ENCODE measurements around the genes NPM1 and FBXW11.

DNA sequence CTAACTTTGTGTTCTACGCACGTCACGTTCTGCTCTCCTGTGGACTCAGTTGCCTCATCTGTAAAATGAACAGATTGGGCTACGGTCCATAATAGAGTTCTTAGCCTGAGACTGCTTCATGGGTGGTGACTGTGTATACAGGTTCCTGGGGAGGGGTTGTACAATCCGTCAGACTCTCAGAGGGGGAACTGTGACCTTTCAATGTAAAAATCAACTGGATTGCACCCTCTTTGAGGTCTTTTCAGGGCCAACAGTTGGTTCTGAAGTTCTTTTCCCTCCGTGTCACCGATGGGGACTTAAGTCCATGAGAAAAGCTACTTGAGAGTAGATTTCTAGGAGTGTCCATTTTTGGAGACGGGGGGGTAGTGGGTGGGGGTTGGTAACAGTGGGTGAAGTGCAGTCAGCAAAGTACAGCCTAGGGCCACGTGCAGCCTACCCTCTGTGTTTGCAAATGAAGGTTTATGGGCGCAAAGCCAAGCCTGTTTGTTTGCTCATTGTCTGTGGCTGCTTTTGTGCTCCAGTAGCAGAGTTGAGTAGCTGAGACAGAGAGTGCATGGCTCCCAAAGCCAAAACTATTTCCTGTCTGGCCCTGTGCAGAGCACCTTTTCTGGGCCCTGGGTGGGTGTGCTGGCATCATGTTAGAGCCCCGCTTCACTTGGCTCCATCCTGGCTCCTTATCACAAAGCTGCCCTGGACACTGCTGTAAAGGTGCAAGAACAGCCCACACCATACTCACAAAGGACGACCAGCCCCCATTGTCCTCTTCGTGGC is 23.8 kb downstream of the LCP2 start:
- PRO-cap, result no peak
- RAMPAGE, long total RNA, 4 experiments, result no peak in any of the 4 experiments

GRCh38 chr5:170307441-170308167 is 10.0 kb upstream of the LCP2 start:
- PRO-cap, result unidirectional peak, plus-strand start at chr5:170307882; unidirectional peak, plus-strand start at chr5:170307967
- RAMPAGE, long total RNA, 4 experiments, result no peak in any of the 4 experiments

DNA sequence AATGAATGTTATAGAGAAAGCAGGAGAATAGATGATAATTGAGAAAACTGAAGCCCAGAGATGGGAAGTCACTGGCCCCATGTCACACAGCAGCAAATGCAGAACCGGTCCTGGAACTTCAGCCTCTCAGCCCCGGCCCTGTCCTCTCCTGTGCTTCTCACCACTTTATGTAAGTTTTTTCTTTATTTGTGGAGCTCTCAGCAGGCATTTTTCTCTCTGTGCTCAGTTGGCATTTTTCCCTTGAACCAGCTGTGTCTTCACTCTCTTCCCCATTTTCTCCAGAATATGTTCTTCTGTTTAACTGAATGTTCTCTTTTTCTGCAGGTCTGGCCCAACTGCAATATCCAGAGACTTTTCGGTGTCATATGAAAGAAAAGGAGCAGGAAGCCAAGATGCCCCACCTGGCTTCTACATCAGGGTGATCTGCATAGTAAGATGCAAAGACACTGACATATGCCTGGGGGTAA is 12.7 kb upstream of the LCP2 start:
- PRO-cap, result no peak
- RAMPAGE, long total RNA, 4 experiments, result no peak in any of the 4 experiments

DNA sequence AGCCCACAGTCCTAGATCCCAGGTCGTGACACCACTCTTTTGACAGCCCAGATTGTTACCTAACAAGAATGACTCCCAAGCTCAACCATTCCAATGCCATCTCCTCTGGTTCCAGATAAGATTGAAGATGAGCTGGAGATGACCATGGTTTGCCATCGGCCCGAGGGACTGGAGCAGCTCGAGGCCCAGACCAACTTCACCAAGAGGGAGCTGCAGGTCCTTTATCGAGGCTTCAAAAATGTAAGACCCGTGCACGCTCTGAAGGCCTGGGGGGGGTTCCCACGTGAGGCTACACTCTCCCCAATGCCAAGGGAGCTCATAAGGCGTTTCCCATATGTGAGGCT is 64.9 kb upstream of the GABRP start:
- PRO-cap, result no peak
- RAMPAGE, long total RNA, 4 experiments, result no peak in any of the 4 experiments

GRCh38 chr5:170745481-170746152 is 37.9 kb upstream of the GABRP start:
- PRO-cap, result unidirectional peak, minus-strand start at chr5:170745674
- RAMPAGE, long total RNA, 4 experiments, result no peak in any of the 4 experiments

DNA sequence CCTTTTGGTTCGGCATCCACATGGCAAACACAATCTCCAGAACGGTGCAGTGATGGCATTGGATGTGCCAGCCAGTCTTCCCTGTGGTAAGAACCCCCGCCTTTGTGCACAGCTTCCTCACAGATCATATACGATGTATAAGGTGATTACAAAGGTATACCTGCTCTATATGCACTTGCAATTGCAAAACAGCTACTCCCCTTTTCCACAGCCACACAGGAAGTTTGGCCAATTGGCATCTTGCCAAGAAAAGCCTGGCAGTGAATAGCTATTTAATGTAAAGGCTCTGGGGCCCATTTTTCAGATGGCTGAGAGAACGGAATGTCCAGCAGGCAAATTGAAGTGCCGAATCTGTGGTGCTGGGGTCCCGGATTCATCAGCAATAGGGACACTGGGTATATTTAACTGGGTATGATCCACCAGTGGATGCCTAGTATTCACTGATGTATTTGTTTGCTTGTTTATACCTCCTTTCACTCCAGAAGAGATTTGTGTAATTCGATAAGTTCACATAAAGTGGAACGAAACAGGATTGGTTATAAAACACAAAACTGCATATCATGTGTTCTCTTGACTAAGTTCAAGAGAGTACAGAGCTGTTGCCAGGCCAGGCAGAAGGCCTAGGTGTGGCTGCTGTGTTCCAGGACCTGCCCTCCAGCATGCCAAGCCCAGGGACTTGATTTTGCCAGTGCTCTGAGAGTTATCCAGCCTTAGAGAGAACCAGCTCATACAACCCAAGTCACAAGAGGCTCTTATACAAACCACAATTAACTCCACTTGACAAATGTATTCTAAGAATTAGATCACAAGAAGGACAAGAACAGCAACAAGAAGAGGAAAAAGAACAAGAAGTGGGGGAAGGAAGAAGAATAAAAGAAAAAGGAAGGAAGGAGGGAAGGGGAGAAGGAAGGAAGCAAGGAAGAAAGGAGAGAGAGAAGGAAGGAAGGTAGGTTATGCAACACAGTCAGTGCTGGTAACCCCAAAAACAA is 27.6 kb upstream of the GABRP start:
- PRO-cap, result no peak
- RAMPAGE, long total RNA, 4 experiments, result no peak in any of the 4 experiments

- PRO-cap, result bidirectional peak, plus-strand start at chr5:171387853, minus-strand start at chr5:171387522
- RAMPAGE, long total RNA, 4 experiments, result start-site peak on the plus strand in 4 of 4 experiments, at chr5:171387851-171387858 at its widest, 6,210 to 15,642 reads per replicate
These were observed at the start of gene NPM1 for GRCh38 chr5:171387207-171388245. Gene NPM1, plus strand, starts transcription at chr5:171387849.

GRCh38 chr5:171445744-171446229 is 26.3 kb downstream of the FGF18 start:
- PRO-cap, result unidirectional peak, plus-strand start at chr5:171446135
- RAMPAGE, long total RNA, 4 experiments, result no peak in any of the 4 experiments

GRCh38 chr5:171570175-171570918 is 150.9 kb downstream of the FGF18 start:
- PRO-cap, result no peak
- RAMPAGE, long total RNA, 4 experiments, result no peak in any of the 4 experiments

DNA sequence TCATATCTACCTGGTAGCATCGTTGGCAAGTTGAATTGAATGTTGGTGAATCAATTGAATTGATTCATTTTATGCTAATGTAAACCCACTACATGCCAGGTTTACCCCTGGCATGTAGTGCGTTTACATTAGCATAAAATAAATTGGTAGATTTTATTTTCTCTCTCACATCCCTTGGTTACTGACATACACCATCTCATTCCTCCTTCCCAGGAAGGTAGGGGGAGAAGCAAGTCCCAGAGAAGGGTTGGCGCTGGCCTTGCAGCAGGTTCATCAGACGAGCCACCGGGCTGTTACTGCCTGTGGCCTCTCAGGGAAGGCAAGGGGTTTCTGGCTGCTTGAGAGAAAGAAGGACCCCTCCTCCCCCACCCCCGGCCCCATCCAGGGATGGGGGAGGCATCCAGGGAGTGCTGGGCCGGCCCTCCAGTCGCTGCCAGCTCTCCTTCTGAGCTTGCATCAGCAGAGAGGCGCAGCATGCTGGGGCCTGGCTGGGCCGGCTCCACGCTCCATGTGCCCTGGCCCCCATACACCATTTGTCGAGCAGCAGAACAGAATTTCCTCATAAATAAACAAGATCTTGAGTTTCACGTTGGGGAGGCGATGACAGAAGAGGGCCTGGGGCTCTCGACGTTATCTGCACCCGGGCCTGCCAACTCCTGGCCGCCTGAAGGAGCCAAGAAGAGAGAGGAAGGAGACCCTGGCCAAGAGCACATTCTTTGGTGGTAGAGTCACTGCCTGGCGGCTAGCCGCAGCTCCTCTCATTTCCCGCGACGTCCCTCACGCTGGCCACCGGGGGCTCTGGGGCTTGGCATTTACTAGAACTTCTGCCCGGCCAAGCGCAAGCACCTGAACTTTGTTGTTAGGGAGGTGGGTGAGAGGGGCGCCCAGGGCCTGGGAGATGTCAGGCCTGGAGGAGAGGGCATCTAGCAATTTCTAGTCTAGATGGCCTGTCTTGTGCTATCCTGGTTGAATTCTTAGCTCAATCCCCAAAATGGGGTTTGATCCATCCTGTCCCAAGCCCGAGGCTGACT is 176.9 kb downstream of the FGF18 start:
- PRO-cap, result no peak
- RAMPAGE, long total RNA, 4 experiments, result no peak in any of the 4 experiments

DNA sequence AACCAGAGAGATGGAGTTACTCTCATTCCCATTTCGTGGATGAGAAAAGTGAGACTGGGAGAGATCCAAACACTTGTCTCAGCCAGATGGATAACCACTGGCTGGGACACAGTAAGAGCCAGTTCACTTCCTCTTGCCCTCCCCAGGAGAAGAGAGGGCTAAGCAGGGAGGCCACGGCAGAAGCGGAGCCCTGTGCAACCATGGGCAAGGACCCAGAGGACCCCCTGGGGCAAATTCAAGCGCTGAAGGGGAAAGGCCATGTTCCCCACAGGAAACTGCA is 137.3 kb upstream of the SMIM23 start:
- PRO-cap, result no peak
- RAMPAGE, long total RNA, 4 experiments, result no peak in any of the 4 experiments

DNA sequence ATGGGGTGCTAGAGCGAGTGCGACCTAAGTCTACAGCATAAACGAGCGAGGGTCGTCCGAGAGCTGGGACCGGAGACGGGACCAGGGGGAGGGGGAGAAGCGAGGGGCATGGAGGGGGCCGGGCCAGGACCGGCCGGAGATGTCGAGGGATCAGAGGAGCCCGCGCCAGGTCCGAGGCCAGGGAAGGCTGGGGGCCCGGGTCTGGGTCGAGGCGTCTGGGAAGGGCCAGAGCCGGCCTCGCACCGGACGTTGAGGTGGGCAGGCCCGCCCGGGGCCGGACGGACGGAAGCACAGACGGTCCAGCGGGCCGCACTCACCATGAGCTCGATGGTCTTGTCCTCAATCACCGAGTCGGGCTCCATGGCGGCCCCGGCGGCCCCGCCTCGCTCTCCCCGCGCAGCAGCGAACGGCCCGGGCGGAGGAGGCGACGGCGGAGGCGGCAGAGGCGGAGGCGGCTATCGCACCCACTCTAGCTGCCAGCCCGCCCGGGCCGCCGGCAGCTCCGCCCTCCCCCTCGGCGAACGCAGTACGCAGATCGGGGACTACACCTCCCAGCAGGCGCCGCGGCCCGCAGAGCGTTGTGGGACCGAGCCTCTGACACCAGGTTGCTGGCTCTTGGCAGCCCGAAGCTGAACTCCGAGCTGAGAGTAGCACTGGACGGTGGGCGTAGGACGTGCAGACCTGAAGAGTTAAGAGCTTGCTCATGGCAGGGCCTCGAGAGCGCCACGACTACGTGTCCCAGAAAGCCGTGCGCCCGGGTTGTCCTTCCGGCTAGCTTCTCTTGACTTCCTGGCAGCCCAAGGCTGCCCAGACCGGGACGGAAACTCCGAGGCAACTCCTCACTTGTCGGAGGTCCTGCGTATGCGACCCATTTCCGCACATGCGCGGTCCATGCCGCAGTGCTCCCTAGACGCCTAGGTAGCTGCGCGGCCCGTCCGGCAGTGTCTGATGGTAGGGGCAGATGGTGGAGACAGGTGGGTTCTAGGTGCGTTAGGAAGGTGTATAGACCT is at the start of gene FBXW11:
FBXW11 (minus strand) TSS at position 498 of the 1,010 bp plus-strand sequence.
- PRO-cap, result bidirectional peak, plus-strand start at position 291 of the sequence, minus-strand start at position 220 of the sequence; bidirectional peak, plus-strand start at position 879 of the sequence, minus-strand start at position 498 of the sequence
- RAMPAGE, long total RNA, 4 experiments, result no peak in any of the 4 experiments

DNA sequence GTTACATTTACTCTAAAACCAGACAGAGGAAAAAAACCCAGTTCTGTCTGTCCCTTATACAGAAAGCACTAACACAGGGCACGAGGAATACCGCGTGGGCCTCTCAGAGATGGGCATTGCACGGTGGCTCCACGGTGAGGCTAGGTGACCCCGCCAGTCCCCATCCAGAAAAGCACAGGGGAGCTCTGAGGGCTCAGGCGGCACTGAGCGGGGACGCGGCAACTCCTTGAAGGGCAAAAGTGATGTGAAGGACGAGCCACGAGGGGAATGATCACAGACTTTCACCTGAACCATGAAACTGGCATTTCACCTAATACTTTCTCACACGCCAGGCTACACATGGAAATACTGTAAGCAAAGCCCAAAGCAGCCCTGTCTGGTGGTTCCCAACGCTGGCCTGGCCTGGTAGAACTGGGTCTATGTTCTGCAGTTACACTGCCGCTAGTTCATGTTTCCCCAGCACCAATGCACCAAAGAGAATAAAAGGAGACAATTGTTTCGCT is 35.8 kb upstream of the FBXW11 start:
- PRO-cap, result no peak
- RAMPAGE, long total RNA, 4 experiments, result no peak in any of the 4 experiments

GRCh38 chr5:172106582-172107433 is 81.2 kb downstream of the STK10 start:
- PRO-cap, result no peak
- RAMPAGE, long total RNA, 4 experiments, result no peak in any of the 4 experiments

- PRO-cap, result no peak
- RAMPAGE, long total RNA, 4 experiments, result no peak in any of the 4 experiments
These were observed 20.3 kb downstream of the STK10 start for GRCh38 chr5:172167600-172168159.

DNA sequence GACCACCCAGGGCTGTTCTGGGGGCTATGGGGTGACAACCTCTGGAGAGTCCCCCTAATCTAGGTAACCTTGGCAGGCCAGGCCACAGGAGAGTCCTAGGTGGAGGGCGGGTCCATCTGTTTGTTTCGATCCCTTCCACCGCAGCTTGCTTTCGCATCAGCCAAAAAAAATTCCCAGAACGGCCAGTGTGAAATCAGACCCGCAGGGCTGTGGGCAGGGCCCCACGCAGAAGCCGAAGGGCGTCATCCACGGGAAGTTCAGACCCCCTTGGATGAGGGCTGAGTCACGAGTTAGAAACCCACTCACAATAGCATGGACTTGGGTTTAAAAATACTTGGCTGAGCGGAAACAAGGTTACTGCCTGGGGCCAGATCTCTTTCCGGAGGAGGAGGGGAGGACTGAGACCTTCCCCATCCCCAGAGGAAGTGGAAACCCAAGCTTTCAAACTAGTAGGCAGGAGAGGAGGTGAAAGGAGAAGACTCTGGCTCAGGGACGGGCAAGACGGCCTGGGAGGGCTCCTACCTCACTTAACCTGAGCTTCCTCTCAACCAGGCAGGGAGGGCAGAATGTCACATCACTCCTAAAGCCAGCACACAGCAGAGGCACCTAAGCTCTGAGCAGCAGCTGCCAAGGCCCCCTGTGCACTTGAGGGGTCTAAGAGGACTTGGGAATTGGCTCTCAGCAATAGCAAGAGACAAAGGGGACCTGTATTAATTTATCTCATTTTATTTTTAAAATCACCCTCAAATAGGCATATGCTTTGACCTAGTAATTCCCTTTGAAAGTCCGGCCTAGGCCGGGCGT is 8.4 kb downstream of the STK10 start:
- PRO-cap, result unidirectional peak, plus-strand start at position 473 of the sequence
- RAMPAGE, long total RNA, 4 experiments, result no peak in any of the 4 experiments

GRCh38 chr5:172282284-172282746 is 1.2 kb downstream of the UBTD2 start:
- PRO-cap, result no peak
- RAMPAGE, long total RNA, 4 experiments, result no peak in any of the 4 experiments

- PRO-cap, result no peak
- RAMPAGE, long total RNA, 4 experiments, result no peak in any of the 4 experiments
These were observed 20.3 kb upstream of the UBTD2 start for GRCh38 chr5:172303896-172304173.

DNA sequence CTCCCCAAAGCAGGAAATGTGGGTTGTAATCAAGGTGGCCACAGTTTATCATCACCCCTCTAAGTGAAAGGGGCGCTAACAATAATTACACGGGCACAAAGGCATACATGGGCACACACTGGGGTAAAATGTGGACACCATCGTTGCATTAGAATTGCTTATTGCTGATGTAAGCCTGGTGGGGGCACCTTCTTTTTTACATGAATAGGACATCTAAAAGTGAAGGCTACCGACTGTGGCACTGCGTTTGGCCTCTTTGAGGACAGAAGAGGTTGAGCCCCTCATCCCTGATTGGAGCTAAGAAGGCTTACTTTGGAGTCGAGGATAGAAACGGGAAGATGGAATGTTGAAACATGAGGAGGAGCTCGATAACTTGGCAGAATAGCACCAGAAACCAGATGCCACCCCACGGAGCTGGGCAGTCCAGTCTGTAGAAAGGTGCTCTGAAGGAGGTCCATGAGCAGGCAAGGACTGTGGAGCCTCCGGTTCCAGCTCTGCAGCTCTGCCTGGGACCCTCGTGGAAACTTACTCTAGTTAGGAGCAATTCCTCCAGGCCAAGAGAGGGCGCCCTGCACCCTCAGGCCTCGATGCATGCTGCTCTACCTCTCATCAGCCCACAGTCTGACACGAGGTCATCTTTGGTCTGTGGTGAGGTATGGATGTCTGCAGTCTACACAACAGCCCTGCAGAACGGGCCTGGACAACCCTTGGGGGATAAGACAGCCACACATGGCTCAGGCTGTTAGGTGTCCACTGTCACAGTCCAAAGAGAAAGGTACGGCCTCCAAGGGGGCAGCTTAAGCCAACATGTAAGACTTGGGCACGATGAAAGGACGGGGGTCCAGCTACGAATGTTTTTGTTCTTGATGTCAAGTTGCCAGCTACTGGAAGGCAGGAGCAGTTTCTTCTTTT is 50.5 kb upstream of the UBTD2 start:
- PRO-cap, result no peak
- RAMPAGE, long total RNA, 4 experiments, result no peak in any of the 4 experiments

- PRO-cap, result no peak
- RAMPAGE, long total RNA, 4 experiments, result no peak in any of the 4 experiments
These were observed 77.9 kb upstream of the UBTD2 start for GRCh38 chr5:172361297-172362047.

All from esophagus muscularis mucosa (tissue), 4 donors.